Left lung (tissue), 1 donor: ENCODE data around the genes RRP8 and OR10A6.

GRCh38 chr11:6602954-6603943 is at the start of gene RRP8:
Gene RRP8 (minus strand): TSS chr11:6603616.
- PRO-cap, result unidirectional peak, plus-strand start at chr11:6603253; bidirectional peak, plus-strand start at chr11:6603407, minus-strand start at chr11:6603432; bidirectional peak, plus-strand start at chr11:6603774, minus-strand start at chr11:6603606

DNA sequence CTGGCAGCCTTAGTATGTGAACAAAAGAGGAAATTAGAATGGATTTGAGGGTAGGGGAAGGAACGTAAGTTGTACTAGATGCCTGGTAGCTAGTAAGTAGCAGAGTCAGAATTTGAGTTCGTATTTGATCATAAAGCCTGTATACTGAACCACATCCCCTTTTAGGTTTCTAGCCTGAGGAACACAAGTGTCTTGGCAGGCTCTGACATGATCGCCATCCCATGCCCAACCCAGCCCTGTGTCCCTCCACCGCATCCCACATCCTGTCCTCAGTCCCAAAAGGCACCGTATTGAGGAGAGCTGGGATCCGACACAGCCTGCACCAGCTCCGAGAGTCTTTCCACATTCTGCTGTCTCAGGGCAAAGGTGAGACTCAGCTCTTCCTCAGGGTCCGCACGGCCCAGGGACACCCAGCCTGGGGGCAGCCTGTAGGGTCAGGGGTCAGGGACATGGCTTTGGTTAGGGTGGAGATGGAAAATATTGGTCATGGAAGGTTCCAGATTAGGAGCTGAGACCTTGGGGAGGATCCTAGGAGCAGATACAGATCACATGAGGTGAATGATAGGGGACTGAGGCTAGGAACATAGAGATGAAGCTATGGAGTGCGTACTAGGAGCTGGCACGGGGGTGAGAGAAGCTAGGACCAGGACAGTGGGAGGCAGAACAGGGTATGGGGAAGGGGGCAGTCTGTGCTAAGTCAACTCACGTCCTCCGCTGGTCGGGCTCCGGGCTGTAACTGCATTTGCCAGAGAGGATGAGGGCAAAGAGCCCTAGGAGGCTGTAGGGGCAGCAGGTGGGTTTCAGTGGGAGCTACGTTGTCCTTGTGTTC is 518 bp downstream of the TPP1 start:
- PRO-cap, result no peak

GRCh38 chr11:6627602-6628284 is 8.5 kb upstream of the TPP1 start:
- PRO-cap, result no peak

DNA sequence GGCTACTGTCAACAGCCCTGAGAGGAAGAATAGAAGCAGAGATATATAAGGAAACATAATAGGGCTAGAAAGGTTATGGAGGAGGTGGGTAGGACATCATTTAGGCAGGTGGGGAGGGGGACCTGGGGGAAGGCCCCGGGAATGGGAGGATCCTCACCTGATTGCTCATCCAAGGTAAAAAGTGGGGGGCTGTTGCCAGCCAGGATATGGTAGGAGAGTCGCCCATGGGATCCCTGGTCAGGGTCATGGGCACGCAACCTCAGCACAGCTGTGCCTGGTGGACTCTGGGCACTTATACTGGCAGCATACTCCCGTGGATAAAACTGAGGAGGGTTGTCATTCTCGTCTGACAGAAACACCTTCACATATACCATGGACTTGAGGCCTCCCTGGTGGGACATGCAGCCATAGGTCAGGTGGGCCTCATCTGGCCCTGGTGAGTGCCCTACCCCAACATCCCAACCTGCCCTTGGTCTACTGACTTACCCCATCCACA is 14.5 kb upstream of the TPP1 start:
- PRO-cap, result no peak

DNA sequence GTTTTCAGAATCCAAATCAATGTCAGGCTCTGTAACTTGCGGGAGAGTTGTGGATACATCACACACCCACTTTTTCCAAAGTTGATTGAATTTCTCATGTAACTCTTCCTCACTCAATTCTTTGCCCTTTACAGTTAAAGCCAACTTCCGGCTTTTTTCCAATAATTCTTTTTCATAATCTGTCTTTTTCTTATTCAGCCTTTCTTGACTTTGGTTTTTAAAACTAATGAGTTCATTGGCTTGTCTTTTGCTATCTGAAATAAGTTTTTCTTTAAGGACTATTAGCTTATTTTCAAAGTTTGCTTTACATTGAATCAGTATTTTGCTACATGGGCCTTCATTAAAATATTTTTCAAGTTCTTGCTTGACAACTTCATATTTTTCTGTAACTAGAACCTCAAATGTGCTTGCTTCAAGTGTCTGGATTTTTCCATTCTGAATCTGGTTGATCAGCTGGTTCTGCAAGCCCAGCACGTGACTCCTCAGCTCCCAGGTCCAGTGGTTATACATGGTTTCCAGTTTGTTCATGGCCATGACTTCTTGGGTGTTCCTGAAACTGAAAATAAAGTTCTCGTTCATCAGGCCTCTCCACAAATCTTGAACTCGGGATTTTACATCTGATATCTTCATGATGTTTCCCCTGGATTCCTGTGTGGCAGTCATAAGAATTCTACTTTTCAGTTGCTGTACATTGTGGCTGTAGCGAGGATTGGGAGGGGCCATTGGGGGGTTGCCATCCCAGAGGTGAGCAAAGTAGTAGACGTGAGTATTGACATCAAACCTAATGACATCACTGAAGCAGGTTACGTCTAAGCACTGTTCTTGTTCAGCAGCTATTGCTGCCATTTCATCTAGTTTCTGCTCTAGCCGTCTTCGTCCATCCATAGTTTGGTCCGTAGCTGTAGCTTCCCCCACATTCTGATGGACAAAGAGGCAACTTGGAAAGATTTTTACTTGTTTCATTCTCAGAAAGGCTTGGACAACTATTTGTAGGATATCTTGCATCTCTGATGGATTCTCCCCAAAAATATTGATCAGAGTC is 33.3 kb upstream of the MRPL17 start:
- PRO-cap, result no peak

DNA sequence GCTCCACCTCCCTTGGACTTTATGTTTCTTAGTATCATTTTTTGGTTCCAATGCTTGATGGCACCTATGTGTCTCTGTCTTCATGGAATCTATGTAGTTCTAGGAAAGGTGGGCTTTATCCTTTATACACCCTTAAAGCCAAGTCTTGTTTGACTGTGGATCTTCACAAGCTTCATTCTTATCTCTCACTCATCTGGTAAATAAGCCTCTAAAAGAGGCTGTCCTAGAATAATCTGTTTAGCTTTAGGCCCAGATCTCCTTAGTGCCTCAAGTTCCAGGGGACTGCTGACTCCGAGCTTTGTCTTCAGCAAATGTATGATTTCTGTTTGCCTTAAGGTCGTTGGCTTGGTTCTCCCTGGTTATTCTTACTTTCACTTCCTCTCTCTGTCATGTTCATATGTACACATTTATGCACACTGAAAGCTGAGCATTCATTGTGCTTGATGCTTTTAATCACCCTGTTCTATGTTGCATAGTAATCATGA is 7.0 kb downstream of the PPFIBP2 start:
- PRO-cap, result no peak

DNA sequence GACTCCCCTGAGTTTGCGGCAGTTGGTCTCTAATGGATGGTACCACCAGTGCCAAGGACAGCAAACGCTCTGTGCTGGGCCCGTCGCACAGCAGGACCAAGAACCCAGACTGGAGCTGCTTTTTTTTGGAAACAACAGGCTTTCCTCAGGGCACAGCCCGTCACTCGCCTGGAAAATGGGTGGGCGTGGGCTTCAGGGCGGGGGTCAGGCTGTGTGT is 62.8 kb downstream of the PPFIBP2 start:
- PRO-cap, result no peak

GRCh38 chr11:7579264-7579952 is 65.6 kb downstream of the PPFIBP2 start:
- PRO-cap, result no peak

GRCh38 chr11:7931137-7931658 is at the start of gene OR10A6:
Gene OR10A6 (minus strand): TSS chr11:7931268.
- PRO-cap, result no peak

- PRO-cap, result no peak
Observed at GRCh38 chr11:7969974-7970556, 4.8 kb upstream of the NLRP10 start.

- PRO-cap, result no peak
Observed at GRCh38 chr11:8056857-8057552, 24.0 kb upstream of the TUB start.

DNA sequence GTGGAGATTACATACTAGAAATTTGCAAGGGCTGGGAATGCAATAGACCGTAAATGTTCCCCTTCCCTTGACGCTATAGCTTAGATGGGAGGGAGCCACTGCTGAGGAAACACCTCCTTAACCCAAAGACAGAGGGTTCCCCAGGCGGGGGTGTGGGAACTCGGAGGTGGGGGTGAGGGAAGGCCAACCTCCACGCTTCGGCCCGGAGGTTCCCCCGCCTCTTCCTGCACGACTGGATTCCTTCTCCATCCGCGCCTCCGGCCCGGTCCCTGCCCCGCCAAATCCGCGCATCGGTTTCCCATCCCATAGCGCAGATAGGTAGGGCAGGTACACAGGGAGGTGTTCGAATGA is 417 bp upstream of the TUB start:
- PRO-cap, result no peak

DNA sequence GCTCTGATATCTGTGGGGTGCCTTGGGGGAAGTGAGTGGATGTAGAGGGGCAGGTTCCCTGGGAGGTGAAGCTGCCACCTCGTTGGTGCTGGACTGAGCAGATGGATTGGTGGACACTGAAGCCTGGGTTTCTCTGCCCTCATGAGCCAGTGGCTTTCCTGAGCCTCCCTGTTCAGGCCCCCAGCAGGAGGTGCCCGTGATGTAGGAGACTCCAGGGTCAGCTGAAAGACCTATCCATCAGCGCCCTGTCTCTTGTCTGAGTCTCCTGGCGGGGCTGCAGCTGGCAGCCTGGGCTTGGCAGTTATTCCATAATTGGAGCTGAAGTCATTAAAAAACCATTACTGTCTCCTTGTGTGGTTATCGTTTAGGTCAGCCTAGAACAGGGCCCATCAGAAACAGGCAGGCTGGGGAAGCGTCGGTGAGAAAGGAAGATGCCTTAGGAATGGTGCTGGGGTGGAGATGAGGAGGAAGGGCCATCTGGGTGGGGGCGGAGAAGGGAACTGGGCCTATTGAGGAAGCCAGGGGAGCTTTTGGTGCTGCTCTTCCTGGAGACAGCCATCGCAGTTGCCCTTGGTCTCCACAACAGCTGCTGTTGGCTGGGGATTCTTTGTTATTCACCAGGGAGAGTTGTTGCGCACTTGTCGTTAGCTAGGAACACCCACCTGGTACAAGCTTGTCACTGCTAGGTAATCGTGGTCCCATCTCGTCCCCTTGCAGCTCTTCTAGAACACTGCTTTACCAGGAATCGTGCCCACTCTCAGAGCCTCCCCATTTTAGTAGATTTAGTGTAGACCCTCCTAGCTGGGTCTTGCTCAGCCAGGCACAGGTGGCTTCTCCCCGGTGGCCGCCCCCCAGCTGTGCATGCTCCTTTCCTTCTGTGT is 5.1 kb downstream of the TUB start:
- PRO-cap, result no peak

- PRO-cap, result no peak
Observed at GRCh38 chr11:8092657-8093082, 11.7 kb downstream of the TUB start.

DNA sequence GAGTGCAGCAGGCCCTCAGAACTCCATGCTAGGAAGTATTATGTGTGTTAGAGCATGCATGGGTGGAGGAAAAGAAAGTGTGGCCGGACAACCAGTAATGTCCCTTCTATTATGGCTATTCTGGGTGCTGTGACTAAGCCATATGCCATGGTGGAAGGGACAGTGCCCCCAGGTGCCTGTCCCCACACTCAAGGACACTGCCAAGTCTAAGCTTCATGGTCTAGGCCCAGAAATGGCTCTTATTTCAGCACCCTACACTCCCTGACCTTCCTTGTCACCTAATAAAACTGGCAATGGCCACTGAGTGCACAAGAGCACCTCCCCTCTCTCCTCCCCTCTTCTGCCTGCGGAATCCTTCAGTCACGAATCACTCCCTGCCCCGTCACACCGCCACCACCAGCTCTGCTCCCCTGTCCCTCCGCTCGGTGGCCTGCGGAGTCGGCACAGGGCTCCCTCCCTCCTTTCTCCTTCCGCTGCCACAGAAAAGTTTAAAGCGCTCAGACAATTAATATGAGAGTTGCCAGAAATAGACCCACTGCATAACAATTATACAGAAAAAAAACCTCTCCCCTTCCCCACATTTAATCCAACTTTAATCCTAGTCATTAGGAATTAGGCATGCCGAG is 19.0 kb upstream of the LMO1 start:
- PRO-cap, result no peak

- PRO-cap, result no peak
Observed at GRCh38 chr11:8328642-8329224, 65.1 kb upstream of the LMO1 start.

DNA sequence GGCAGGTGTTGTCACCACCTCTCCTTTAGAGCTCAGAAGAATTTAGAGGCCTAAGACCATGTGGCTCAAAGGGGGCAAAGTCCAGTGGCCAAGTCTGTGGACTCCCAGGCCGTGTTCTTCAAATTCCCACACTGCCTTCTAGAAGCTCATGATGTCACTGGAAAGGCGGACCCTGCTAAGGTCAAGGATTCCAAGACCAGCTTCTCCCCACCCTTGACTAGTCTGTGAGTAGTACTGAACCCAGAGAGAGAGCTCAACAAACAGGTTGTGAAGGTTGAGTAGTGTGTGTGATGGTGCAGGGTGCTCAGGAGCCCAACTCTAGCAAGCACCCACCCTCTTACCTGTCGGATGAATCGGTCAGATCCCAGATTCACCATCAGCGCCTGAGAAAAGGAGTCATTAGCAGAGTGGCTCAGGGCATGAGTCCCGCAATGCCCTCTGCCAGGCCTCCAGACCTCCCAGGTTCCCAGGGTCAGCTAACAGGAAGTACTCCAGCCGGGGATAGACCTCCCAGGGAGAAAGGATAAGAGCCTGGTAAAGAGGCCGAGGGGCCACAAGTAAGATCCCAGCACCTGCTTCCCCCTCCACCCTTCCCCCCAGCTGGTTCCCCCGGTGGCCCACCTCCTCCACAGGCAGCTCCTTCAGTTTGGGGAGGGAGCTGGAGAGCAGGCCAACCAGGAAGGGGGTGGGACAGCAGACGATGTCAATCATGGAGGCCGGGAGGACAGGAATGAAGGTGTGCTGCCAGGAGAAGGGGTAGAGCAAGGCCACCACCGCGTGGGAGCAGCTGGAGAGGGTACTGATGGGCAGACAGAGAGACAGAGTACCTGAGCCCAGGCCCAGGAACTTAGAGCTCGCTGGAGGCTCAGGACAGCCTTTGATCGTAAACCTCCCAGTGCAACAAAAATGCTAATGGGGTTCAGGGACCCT is 16.3 kb downstream of the RPL27A start:
- PRO-cap, result no peak

GRCh38 chr11:8699522-8700329 is 17.1 kb downstream of the RPL27A start:
- PRO-cap, result no peak

DNA sequence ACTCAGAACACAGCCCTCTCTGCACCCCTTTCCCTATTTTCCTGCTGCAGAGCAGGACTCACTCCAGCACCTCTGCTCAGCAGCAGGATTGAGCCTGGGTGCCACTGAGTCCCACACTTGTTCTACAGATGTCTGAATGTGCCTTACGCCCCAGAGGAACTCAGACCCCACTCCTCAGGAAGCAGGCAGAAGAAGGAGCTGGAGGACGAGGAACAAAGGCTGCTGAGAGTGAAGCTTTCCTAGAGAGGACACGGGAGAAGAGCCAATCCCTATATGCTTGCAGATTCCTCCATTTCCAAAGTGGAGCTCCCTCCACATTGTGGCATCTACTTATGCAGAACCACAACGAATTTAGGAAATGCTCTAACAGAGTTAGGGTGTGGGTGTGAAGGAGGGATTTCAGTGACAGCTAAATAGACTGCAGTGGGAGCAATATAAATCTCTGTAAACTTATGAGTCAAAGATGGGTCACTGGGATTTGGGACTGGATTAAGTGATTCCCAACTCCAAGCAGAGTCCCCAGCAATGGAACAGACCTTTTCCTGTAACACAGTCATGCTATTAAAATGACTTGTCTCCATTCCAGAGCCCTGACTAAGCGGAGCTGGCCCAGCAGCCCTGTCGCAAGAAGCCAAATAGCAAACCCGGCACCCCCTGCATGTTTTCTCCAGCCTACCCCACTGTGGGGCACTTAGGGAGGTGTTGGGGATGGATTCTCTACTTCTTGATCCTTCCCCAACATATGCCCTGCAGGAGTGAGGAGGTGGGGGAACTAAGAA is 36.5 kb downstream of the RPL27A start:
- PRO-cap, result unidirectional peak, minus-strand start at position 302 of the sequence

DNA sequence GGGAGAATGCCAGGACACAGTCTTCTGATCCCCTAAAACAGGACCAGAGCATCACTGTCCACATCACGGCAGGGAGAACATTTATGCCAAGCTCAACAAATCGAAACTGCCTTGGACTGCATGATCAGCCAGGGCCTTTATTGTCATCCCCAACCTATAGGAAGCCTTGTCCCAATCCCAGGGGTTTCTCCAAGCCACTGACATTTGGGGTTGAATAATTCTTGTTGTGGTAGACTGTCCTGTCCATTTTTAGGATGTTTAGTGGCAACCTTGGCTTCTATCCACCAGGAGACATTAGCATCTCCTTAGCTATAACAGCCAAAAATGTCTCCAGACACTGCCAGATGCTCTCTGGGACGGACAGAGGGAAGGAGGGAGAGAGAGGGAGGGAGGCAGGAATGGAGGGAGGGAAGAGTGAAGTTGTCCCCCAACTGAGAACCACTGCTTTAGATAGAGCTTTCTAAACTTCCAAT is 37.2 kb downstream of the RPL27A start:
- PRO-cap, result no peak